Epithelial cell of esophagus (primary cell): Measurements from ENCODE around the genes SRY, CDY2B and DAZ1.

GRCh38 chrY:2786951-2788013, at the start of gene SRY:
SRY (minus strand) TSS chrY:2787682.
- RRBS, result no CpG with 5 or more reads among the region's 40 CpGs

DNA sequence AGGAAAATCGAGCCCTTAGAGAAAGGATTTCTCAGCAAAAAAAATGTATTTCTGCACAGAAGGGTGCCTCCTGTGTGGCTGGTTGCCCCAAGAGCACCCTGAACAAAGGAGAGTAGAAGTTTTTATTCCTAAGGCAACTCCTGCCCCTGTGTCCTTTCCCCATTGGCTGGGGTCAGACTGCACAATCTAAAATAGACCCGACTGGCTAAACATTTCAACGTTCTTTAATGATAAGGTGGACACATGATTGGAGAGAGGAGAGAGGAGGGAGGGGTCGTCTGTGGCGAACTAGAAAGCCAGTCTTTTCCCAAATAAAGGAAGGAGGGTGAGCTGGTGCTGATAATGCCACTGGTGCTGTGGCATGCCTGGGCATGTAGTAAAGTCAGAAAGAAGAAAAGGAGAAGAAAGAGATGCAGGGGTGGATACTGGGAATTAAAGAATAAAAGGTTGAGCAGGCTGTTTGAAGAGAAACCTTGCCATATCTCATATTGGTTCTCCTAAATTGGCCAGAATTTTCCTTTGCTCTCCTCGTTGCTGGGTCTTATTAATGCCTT, 367.9 kb upstream of the AMELY start:
- RRBS, result no CpG with 5 or more reads among the region's 6 CpGs

- RRBS, result no CpG with 5 or more reads among the region's 2 CpGs
These were observed 16.3 kb downstream of the DDX3Y start for GRCh38 chrY:12921035-12921303.

DNA sequence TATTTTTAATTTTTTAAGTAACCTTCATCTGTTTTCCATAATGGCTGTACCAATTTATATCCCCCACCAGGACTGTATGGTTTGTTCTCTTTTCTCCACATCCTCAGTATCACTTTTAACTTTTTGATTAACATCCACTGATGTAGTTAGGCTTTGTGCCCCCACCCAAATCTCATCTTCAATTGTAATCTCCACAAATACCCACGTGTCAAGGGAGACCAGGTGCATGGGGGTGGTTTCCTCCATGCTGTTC, 91.4 kb downstream of the UTY start:
- RRBS, result no CpG with 5 or more reads among the region's 1 CpG

DNA sequence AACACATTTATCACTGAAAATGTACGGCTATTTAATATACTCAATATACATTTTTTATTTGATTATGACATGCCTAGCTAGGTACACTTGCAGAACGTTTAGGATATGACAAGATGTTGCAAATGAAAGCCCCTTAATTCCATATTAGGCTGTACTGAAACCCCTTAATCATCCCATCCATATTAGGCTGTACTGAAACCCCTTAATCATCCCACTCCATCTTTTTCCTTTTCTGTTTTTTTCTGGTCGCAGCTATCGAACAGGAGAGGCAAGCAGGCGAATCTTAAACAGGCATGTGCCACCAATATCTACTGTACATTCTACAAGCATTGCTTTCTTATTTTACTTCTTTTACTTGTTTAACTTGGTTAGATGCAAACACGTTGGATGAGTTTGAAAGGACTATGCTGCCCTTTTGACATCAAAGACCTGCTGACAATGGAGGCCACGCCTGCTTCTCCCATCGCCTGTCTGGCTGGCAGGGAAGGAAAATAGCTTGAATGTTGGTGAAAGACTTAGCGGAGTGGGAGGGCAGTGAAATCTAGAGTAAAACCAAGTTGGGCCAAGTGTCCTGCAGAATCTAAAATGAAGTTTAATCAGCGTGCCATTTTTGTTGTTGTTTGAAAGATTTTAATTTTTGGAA, 1.4 kb downstream of the TMSB4Y start:
- RRBS, result no CpG with 5 or more reads among the region's 10 CpGs

DNA sequence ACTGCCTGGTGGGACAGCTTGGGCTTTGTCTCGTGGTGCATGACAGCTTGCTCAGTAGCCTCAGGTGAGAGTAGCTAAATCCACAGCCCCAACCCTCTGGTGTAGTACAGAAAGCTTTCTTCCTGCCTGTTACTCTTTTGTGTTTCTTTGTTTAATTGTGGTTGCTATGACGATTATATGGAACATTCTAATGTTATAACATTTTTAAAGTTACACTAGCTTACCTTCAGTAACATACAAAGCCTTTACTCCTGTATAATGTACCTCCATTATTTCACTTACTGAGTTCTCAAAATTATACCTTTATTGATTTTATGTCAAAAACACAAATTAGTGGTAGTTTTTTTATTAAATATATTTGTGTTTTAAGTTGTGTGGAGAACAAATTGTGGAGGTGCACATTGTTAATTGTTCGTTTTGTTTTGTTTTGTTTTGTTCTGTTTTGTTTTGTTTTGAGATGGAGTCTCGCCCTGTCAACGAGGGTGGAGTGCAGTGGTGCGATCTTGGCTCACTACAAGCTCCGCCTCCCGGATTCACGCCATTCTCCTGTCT, at the start of gene CDY2B:
Gene CDY2B, minus strand, starts transcription at position 133 of the 552 bp plus-strand sequence.
- RRBS, result no CpG with 5 or more reads among the region's 9 CpGs

- RRBS, result no CpG with 5 or more reads among the region's 6 CpGs
These were observed 282.4 kb upstream of the HSFY2 start for GRCh38 chrY:19055737-19056456.

- RRBS, result no CpG with 5 or more reads among the region's 44 CpGs
These were observed 241.7 kb downstream of the KDM5D start for GRCh38 chrY:19502598-19503404.

GRCh38 chrY:23198946-23199409, at the start of gene DAZ1:
DAZ1 (minus strand) TSS chrY:23199008.
- RRBS, result no CpG with 5 or more reads among the region's 24 CpGs